ENCODE results near the genes PLK4 and PGRMC2.

- RRBS, 2 experiments = no CpG with 5 or more reads among the region's 9 CpGs
These were observed 56.3 kb upstream of the SPRY1 start for GRCh38 chr4:123340119-123340791.

DNA sequence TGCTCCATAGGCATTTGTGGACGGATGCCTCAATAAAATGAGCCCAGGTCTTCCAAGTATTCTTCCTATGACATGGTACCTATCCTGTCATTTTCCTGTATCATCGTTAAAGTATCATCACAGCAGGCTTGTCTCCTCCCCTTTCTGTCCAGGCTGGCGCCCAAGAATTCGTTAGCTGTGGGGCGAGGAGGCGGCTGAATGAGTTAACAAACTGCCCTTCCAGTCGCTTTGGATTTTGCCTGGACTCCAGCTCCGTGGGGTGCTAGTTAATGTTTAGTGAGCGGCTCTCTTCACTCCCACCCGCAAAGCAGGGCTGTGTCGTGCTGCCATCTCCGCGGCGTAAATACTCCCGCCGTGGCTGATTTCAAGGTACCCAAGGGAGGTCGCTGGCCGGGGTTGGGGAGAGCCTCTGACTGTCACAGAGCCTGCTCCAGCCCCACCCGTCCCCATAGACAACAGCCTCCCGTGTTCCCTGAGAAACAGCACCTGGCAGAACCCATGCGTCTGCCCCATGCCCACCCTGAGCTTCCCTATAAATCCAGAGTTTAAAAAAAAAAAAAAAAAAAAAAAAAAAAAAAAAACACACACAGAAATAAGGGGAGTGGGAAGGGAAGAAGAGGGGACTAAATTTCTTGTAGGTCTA, 44.8 kb upstream of the SPRY1 start:
- RRBS, 2 experiments = no CpG with 5 or more reads among the region's 21 CpGs

DNA sequence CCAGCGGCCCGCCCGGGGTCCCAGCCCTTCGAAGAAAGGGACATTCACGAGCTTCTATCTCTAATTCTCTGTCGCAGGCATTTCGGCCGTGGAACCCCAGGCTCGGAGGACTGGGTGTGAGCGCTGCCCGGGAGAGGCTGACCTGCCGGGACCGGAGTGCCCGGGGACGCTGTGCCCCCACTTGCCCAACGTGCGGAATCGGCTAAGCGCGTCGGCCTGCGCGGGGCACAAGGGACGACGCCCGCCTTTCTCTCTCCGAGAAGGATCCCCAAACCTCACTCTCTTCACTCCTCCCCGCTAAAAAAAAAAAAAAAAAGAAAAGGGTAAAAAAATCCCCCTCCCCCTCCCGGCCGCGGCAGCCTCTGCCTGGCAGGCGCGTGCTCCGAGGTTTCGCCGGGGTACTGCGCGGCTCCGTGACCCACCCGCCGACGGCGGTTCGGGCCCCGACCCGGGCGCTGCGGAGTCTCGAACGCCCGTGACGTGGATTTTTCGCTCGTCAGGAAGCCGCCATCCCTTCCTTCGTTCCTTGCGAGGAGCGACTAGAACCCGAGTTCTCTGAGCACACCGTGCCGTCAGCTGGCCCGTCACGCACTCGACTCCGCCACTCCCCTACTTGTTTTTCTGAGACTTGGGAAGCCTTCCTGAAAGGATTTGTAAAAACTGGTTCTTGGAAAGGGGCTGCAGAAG, 1.1 kb downstream of the SPRY1 start:
- RRBS, 2 experiments = under 1 to 1% methylated on average over 21 to 26 of the region's 65 CpGs

DNA sequence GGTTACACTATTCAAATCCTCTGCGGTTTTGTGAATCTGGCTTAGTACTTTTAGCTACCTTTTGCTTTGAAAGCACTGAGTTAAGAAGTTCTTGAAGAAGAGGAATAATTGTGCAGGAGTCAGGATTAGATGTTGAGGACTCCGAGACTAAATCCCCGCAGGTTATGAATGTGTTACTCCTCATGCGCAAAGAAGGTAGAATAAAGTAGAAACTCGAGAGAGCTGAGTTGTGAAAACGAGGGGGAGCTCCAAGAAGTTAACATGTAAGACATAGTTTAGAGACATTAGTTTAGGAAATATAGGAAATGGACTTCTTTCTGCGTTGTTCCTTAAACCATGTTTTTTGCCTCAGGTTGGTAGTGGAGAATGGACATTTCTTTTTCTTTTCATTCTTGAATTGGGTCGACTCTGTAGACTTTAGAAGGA, 3.4 kb downstream of the SPRY1 start:
- RRBS, 2 experiments = no CpG with 5 or more reads among the region's 8 CpGs

DNA sequence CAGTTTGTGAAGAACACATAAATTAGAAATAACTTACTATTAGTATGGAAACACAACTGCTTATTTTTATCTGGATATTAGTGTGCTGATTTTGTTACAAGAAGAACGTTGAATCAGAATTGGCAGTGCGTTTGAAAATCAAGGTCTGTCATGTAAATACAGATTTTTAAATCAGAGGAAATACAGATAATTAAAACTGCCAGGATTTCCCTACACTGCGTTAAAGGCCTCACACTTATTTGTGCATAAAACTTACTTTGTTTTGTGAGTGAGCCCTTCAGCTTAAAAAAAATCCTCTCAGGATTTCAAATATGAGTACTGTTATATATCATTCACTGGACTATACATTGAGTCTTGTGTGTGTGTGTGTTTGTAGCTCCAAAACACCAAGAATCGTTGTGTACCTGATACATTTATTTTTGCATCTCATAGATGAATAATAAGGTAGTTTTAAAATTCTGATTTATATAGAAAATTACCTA, 4.0 kb downstream of the SPRY1 start:
- RRBS, 2 experiments = no CpG with 5 or more reads among the region's 4 CpGs

- RRBS, 2 experiments = no CpG with 5 or more reads among the region's 4 CpGs
These were observed 652.2 kb downstream of the ANKRD50 start for GRCh38 chr4:124060011-124061073.

GRCh38 chr4:125316877-125317336, 2.2 kb downstream of the FAT4 start:
- RRBS, 2 experiments = no CpG with 5 or more reads among the region's 41 CpGs

GRCh38 chr4:125415025-125415768, 100.4 kb downstream of the FAT4 start:
- RRBS, 2 experiments = no CpG with 5 or more reads among the region's 7 CpGs

DNA sequence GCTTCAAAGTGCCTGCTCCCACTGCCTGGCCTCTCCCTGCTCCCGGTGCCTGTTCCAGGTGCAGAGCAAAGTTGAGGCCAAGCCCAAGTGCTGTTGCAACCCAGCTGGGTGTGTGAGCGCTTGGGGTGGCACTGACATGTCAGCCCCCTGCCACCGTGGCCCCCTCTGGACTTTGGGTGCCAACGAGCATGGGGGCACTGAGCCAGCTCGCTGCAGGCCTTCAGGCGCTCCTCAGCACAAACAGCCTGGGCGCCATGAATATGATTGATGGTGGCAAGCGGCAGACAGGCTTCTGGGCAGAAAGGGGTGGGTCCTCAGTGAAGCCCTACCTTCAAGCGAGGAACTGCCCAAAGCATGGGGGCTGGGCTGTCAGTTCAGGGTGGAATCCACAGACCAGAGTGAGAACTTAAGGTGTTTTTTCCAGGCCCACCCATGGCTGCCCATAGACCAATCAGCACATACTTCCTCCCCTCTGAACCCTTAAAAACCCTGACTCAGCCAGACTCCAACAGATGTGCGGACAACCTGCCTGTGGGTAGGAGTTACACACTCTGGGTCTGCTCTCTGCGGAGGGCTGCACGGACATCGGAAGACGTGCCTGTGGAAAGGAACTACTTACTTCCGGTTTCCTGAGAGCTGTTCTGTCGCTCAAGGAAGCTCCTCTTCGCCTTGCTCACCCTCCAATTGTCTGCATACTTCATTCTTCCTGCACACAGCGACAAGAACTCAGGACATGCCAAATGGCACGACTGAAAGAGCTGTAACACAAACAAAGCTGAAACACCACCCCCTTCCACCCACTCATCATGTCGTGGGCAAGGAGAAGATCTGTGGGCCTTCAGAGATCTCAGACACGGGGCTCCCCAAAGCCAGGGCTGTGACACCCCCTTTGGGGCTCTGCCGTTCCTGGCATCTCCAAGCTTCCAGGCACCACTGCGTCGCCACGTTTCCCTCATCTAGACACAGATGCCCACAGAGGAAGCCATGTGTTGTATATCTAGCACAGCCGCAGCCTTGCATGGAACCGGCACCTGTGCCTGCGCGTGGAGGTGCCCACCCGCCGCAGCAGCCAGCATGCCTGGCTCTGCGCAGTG, 676.9 kb upstream of the INTU start:
- RRBS, 2 experiments = no CpG with 5 or more reads among the region's 32 CpGs

GRCh38 chr4:127020423-127020828, 612.3 kb upstream of the INTU start:
- RRBS, 2 experiments = no CpG with 5 or more reads among the region's 17 CpGs

GRCh38 chr4:127880372-127881847, at the start of gene PLK4:
Gene PLK4 (plus strand): TSS chr4:127880893.
- RRBS, 2 experiments = 1% methylated on average over 16 to 19 of the region's 93 CpGs

- RRBS, 2 experiments = no CpG with 5 or more reads among the region's 8 CpGs
These were observed 23.9 kb upstream of the LARP1B start for GRCh38 chr4:128037208-128037524.

GRCh38 chr4:128286909-128287879, at the start of gene PGRMC2:
Gene PGRMC2 (minus strand): TSS chr4:128287813.
- RRBS, 2 experiments = 3% methylated on average over 10 to 19 of the region's 71 CpGs

GRCh38 chr4:128386717-128387497, 99.3 kb upstream of the PGRMC2 start:
- RRBS, 2 experiments = no CpG with 5 or more reads among the region's 14 CpGs

- RRBS, 2 experiments = no CpG with 5 or more reads among the region's 7 CpGs
These were observed 166.6 kb upstream of the JADE1 start for GRCh38 chr4:128642891-128643249.

GRCh38 chr4:128948316-128948790, 138.9 kb downstream of the JADE1 start:
- RRBS, 2 experiments = no CpG with 5 or more reads among the region's 1 CpG

DNA sequence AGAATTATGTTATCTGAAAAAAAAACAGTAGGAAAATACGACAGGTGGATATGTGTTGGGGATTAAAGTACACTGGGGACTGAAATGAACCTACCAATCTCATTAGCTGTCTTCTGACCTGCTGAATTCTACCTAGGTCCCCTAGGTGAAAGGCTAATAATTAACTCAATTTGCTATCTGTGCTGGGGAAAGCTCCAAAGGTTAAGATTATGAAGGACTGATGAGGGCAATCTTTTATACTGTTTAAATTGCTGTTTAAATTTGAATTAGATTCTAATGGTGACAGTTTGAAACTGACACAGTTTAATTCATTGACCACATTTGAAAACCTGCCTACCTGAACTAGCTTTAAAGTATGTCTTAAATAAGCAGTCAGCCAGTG, 977.2 kb downstream of the C4orf33 start:
- RRBS, 2 experiments = no CpG with 5 or more reads among the region's 1 CpG

GRCh38 chr4:132818042-132818578, 331.0 kb upstream of the PCDH10 start:
- RRBS, 2 experiments = no CpG with 5 or more reads among the region's 18 CpGs

- RRBS, 2 experiments = no CpG with 5 or more reads among the region's 3 CpGs
These were observed 315.0 kb downstream of the PABPC4L start for GRCh38 chr4:133886547-133886989.

Measured in NT2/D1 (cell line).